ENCODE measurements around the genes ZNF506 and ZNF93.

- PRO-cap = no peak
Measured at GRCh38 chr19:19407359-19407949, 2.0 kb downstream of the GATAD2A start.

- PRO-cap = no peak
Measured at GRCh38 chr19:19418526-19418874, 13.0 kb downstream of the GATAD2A start.

GRCh38 chr19:19467782-19468779 is 47.3 kb downstream of the TSSK6 start:
- PRO-cap = no peak

GRCh38 chr19:19500840-19501572 is 14.3 kb downstream of the TSSK6 start:
- PRO-cap = no peak

- PRO-cap = no peak
Measured at GRCh38 chr19:19503711-19504031, 11.7 kb downstream of the TSSK6 start.

GRCh38 chr19:19510353-19511203 is 4.8 kb downstream of the TSSK6 start:
- PRO-cap = no peak

GRCh38 chr19:19536132-19536498 is 1.9 kb upstream of the CILP2 start:
- PRO-cap = no peak

- PRO-cap = no peak
Measured at GRCh38 chr19:19541096-19541342, 3.0 kb downstream of the CILP2 start.

GRCh38 chr19:19821314-19822100 is at the start of gene ZNF506:
Gene ZNF506, minus strand, starts transcription at chr19:19821750.
- PRO-cap = bidirectional peak, plus-strand start at chr19:19821498, minus-strand start at chr19:19821458; bidirectional peak, plus-strand start at chr19:19821905, minus-strand start at chr19:19821719

DNA sequence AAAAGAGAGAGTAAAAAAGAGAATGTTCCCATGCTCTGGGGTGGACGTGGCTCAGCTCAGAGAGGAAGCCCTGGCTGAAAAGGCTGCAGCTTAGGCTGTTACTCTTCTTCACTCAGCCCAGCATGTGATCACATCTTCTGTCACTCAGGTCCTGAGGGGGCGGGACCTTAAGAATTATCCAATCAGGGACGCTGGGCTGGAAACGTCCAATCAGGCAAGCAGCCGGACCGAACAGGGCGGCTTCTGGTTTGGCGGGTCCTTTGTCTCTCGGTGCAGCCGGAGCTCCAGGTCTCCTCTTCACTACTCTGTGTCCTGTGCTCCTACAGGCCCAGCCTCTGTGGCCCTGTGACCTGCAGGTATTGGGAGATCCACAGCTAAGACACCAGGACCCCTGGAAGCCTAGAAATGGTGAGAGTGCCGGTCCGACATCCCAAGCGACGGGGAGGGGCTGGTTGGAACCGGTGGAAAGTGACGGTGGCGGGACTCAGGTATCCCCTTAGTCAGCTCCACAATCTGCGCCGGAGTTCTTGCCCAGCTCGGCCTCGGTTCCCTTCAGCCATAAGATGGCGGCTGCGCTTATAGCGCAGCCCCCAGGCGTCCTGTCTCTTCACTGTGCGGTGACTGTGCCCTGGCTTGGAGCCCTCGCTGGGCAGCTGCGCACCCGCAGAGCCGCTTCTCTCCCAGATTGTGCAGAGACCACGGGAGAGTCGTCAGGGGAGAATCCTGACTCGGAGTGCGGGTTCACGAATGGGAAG is at the start of gene ZNF93:
Gene ZNF93, plus strand, starts transcription at position 263 of the 755 bp plus-strand sequence.
- PRO-cap = bidirectional peak, plus-strand start at position 263 of the sequence, minus-strand start at position 82 of the sequence; bidirectional peak, plus-strand start at position 610 of the sequence, minus-strand start at position 596 of the sequence

GRCh38 chr19:20357876-20358442 is 190.9 kb downstream of the ZNF486 start:
- PRO-cap = no peak

- PRO-cap = no peak
Measured at GRCh38 chr19:20431420-20432108, 134.0 kb downstream of the ZNF737 start.

GRCh38 chr19:20664386-20664912 is 3.1 kb upstream of the ZNF626 start:
- PRO-cap = no peak

- PRO-cap = no peak
Measured at GRCh38 chr19:20747494-20748118, 28.5 kb upstream of the ZNF66 start.

GRCh38 chr19:21197562-21198023 is 55.8 kb downstream of the ZNF431 start:
- PRO-cap = no peak

DNA sequence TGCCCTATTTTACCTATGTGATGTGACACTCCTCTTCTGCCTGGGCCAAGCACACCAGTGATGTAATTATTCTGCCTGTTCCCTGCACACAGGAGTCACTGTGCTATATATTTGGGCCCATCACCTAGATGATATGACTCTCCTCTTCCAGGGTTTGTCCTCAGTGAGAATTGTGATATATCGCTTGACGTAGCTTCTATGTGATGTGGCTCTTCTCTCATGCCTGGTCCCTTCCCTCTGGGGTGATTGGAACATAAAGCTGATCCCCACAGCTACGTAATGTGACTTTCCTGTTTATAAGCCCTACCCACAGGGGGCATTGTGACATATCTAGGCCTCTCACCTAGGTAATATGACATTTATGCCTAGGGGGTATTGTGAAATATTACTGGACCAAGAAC is 11.1 kb upstream of the ZNF429 start:
- PRO-cap = no peak

GRCh38 chr19:21600743-21601176 is 95.4 kb downstream of the ZNF429 start:
- PRO-cap = no peak

GRCh38 chr19:22427119-22427385 is 4.9 kb upstream of the ZNF98 start:
- PRO-cap = no peak

GRCh38 chr19:22532970-22533298 is 101.2 kb upstream of the ZNF492 start:
- PRO-cap = no peak

DNA sequence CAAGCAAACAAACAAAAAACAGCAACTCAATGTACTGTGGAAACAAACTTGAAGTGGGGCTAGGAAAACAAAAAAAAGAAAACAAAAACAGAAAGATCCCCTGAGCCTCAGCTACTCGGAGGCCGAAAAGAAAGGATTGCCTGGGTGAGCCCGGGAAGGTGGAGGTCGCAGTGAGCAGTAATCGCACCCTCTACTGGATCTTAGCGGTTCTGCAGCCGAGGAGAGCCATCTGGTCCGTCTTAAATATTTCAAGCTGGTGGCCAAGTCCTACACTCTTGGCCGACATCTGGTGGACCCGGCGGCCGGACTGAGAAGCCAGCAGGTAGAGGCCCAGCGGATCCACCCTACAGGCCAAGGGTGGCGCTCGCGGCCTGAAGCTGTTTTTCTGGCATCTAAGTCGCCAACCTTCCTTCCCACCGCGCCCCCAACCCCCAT is 46.6 kb upstream of the ZNF730 start:
- PRO-cap = no peak

Data from left common carotid artery plus branches (tissue), 1 donor.